ENCODE measurements around the genes DDO and CDK19.

- PRO-cap = no peak
These were observed 61.9 kb downstream of the GPR6 start for GRCh38 chr6:110039943-110040491.

DNA sequence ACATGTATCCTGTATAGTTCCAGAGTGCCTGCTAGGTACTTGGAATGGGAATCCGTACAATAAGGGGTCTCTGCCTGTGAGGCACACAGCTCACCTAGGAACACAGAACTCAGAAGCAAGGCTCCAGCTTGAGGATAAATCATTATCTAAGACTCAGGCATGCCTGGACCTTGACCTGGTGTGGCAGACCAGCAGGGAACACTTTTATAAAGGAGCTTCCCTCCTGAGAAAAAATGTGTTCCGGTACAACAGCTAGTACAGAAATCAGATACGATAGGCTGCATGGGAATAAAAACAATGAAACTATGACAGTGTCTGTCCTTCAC lies 70.4 kb downstream of the METTL24 start:
- PRO-cap = no peak

DNA sequence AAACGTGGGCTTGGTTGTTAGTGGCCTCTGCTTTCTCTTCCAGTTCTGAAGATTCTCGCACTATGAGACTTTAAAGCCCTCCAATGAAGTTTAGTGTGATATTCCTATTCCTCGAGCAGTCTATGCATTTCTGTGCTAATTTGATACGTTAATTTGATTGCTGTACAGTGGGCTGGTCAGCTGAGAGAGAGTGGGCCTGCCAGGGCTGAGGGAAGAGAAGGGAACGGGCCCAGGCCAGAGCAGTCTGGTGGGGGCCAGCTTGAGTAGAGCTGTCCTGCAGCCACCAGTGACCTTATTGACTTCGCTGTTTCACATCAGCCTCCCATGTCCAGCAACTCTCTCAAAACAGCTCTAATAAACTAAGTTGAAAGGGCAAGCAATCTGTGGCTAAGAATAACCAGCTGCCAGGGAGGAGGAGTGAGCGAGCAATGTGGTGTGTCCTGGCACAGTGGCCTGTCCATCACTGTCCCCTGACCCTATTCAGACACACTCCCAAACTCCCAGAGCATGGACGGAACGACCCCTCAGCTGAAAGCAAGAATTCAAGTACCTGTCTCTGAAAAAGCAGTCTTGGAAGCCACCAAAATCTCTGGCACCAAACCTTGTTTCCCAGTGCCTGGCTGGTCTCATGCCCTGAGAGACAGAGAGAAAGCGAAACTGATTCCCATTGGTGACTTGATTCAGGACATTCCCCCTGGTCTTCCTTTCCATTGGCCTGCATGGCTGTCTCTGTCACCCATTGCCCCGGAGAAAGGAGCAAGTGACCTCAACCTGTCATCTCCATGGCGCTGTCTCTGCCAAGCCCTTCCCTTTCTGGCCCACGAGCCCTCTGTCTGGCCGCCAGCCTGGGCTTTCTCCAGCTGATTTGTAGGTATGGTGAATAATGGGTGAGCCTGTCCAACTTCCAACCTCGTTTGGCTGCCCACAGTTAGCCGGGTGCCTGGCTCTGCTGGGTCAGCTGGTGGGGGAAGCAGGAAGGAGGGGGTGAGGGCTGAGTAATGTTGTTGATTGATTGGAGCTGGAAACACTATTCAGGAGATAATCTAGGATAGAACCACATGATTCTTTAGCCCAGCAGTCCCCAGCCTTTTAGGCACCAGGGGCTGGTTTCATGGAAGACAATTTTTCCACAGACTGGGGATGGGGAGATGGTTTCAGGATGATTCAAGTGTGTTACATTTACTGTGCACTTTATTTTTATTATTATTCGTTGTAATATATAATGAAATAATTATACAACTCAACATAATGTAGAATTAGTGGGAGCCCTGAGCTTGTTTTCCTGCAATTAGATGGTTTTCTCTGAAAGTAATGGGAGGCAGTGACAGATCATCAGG lies at the start of gene DDO:
Gene DDO (minus strand): TSS at position 659 of the 1,337 bp plus-strand sequence.
- PRO-cap = no peak

DNA sequence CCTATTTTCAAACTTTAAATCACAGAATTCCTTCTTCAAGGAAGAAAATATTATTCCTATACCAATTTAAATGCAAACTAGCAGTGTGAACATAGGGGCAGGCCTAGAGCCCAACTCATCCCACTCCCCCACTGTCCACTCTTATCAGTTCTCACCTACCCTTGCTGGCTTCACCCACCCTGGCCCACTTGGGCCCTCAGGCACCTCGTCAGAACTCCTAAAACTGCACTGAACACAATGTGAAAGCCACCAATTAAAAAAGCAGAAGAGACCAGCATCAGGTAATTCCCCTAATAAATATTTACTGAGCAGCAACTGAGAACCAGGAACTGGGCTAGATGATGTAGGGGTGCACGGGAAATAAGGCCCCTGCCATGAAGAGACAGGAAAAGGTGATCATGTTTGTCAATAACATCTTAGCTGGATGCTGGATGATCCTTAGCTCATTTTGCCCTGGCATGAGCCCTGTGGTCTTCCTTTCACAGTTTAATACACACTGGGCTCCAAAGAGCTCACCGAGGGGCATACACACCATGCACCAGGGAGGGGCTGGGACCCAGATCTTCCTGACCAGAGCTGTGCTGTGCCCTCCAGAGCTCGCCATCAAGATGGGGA lies 113.4 kb upstream of the SLC22A16 start:
- PRO-cap = no peak

GRCh38 chr6:110782033-110782520 lies 33.2 kb downstream of the CDK19 start:
- PRO-cap = no peak

- PRO-cap = bidirectional peak, plus-strand start at chr6:110815151, minus-strand start at chr6:110815121; bidirectional peak, plus-strand start at chr6:110815689, minus-strand start at chr6:110815391
These were observed at the start of gene CDK19 for GRCh38 chr6:110814853-110815795. Gene CDK19 (minus strand): TSS chr6:110815469.

- PRO-cap = bidirectional peak, plus-strand start at chr6:110816105, minus-strand start at chr6:110815849; unidirectional peak, plus-strand start at chr6:110816241
These were observed 758 bp upstream of the CDK19 start for GRCh38 chr6:110815976-110816477.

- PRO-cap = no peak
These were observed 23.6 kb downstream of the AMD1 start for GRCh38 chr6:110897828-110898901.

DNA sequence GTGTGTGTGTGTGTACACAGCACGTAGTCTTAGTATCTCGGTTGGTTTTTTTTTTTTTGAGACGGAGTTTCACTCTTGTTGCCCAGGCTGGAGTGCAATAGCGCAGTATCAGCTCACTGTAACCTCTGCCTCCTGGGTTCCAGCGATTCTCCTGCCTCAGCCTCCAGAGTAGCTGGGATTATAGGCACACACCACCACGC lies 32.8 kb upstream of the GTF3C6 start:
- PRO-cap = unidirectional peak, minus-strand start at position 54 of the sequence

DNA sequence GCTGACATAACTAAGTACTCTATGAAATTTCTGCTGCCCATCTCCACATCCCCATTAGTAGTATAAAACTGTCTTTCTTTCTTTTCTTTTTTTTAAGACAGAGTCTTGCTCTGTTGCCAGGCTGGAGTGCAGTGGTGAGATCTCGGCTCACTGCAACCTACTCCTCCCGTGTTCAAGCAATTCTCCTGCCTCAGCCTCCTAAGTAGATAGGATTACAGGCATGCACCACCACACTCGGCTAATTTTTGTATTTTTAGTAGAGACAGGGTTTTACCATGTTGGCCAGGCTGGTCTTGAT lies 28.3 kb upstream of the GTF3C6 start:
- PRO-cap = no peak

DNA sequence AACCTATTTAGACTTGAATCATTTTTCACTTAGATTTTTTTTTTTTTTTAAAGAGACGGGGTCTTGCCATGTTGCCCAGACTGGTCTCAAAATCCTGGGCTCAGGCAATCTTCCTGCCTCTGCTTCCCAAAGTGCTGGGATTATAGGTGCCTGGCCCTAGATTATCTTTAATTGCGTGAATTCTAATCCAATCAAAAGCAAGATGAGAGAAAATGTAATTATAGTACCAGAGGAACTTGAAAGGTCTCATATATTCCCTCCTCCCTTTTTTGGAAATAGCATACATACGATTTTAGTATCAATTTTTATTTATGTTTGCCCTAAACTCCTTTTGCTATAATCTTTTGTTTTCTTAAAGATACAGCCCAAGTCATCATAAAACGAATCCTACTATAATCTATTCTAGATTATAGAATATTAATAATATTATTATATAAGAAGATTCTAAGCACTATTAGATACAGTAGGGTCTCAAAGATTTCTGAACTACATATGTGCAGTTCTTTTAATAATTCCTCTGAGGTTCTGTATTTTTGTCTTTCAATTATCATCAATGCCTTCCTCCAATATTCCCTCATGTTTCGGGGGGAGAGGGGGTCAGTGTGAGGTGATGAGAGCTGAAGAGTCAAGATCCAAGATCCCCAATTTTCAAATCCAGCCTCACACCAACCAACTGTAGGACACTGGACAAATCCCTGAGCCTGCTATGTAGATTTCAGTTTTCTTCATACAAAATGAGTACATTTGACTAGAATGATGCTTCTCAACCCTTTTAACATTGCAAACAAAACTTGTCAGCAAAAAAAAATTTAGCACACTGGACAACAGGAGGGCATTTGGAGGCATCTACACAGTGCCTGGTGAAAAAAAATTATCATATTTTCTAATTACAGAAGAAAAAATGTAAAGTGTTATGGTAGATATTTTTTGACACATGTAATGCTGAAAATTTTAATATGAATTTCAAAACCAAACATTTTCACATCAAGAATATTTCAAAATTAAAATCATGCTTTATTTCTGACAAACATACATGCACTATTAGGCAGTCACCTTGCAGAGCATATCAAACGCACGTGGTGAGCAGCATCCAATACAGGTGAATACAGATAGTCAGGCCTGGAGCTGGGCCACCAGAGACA lies 9.5 kb downstream of the REV3L start:
- PRO-cap = no peak

- PRO-cap = bidirectional peak, plus-strand start at chr6:111484243, minus-strand start at chr6:111484083; unidirectional peak, minus-strand start at chr6:111484310
These were observed 1.3 kb upstream of the REV3L start for GRCh38 chr6:111483999-111485040.

GRCh38 chr6:111487555-111488231 lies 4.7 kb upstream of the REV3L start:
- PRO-cap = unidirectional peak, minus-strand start at chr6:111487853

- PRO-cap = no peak
These were observed 15.5 kb upstream of the REV3L start for GRCh38 chr6:111498256-111499218.

DNA sequence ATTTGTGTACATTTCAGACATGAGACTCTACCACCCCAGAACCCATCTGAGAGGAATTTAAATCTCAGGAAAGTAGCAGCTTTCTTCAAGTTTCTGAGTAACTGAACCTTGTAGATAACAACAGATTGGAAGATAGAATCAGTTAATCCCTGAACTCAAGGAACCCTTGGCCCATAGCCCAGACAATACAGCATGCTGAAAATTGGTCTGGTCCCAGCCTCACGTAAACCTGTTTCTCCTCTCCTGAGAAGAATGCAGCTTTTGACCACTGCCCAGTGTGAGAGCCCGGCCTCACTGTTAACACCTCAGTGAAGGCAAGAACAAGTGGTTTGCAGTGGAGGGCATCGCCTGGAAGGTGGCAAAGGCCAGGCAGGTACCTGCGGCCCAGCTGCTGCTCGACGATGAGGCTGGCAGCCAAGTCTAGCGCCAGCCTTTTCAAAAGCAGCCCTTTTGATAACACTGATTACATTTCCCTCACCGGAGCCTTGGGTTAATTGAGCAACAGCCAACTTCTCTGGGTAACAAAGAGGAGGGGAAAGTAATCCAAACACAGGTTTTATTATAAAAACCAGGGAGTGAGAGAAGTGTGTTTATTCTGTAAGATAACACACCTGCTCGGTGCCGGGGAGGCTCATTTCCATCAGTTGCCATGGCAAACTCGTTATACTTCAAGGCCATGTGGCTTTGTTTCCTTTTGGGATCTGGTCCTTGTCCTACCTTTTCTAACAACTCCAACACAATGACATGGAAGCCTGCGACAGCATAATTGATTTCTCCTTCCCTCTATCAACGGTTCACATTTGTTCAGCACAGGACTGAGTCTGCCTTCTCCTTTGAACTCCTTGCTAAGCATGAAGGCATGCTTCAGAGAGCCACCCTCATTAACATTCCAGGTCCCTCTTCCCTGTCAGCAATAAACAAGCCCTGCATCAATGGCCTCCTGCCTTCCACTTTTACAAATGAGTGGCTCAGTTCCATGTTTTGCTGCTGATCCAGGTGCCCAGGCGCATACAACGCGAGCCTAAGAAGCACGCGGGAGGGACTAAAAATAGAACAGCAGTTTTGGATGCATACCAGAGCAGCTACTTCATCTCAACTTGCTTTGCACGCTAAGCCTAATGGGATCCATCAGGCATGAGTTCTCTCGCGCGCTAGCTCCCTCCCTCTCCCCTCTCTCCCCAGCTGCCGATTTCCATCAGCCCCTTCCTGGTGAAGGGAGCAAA lies 53.8 kb downstream of the TRAF3IP2 start:
- PRO-cap = bidirectional peak, plus-strand start at position 1,118 of the sequence, minus-strand start at position 853 of the sequence

- PRO-cap = no peak
These were observed 5.1 kb upstream of the TRAF3IP2 start for GRCh38 chr6:111610682-111611238.

- PRO-cap = no peak
These were observed 22.9 kb upstream of the TRAF3IP2 start for GRCh38 chr6:111628427-111629059.

- PRO-cap = bidirectional peak, plus-strand start at chr6:111661683, minus-strand start at chr6:111661578
These were observed 55.9 kb upstream of the TRAF3IP2 start for GRCh38 chr6:111661436-111662206.

DNA sequence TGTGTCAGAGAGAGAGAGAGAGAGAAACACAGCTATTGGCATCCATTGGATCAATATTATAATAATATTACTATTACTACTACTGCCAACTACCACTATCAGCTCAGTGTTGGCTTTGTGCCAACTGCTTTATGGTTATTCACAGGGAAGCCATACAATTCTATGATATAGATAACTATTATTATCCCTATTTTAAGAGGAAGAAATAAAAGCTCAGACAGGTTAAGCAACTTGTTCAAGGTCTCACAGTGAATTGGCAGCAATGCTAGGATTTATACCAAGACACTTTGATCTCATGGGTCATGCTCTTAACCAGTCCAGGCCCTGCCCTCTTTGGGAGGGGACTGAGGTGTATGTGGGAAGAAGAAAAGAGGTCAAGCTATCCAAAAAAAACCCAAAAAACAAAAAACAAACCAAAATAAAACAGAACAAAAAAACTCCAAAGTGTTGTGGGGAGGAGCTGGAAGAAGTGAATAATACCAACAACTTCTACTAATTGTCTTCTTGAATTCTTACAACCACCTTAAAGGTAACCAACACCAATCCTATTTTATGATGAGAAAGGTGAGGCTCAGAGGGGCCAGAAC lies 82.1 kb upstream of the TRAF3IP2 start:
- PRO-cap = no peak

GRCh38 chr6:111823695-111824449 lies 49.4 kb downstream of the FYN start:
- PRO-cap = no peak